Metastatic Liver Carcinoma in the Adrenal Gland (tissue), 2 donors: ENCODE measurements around the genes SNORC, UGT1A9 and ARL4C.

DNA sequence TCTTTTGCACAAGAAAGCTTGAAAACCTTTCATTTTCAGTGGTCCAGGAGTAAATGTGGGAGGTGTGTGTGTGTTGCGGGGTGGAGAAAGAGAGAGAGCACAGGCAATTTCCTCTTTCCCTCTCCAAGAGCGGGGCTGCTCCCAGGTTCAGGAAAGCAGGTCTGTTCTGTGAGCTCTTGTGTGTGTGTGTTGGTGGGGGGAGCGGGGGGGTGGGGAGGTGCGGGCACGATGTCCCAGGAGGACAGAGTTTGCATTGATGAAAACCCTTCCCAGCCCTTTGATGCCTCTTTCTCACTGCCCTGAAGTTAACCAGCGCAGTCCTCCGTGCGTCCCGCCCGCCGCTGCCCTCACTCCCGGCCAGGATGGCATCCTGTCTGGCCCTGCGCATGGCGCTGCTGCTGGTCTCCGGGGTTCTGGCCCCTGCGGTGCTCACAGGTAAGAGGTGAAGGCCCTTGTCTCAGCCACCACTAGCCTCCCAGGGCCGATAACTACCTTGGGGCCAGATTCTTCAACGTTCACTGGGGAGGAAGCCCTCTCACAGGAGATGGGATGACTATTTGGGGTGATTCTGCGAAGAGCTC, at the start of gene SNORC:
TSS of gene SNORC (plus strand) at position 285 of the 581 bp plus-strand sequence.
- PRO-cap, 2 experiments = no peak in any of the 2 experiments

DNA sequence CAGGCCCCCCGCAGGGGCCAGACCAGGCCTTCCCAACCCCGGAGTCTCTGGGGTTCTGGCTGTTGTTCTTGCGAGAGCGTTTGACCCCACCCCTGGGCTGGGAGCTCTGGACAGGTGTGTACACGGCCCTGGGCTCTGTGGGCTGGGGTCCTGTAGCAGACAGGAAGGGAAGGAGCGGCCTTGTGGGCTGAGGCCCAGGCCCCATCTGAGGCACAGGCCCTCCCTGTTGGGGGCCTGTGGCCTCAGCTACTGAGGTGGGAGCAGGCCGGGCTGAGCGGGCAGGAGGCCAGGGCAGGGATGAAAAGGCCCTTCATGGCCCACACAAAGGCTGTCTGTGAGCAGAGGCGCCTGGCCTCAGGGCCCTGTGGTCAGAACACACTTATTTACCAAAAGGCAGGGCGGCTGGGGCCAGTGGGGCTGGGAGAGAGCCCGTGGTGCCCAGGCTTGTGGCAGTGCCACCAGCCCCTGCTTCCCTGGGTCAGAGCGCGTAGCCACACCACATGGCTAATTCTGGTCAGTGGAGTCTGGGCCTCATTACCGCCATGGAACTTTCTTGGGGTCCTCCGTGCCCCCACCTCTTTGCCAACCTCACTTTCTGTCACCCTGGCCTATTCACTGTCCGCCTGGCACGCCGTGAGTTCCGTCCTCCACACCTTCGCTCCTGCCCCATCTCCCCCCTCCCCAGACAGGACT, 2.1 kb downstream of the SNORC start:
- PRO-cap, 2 experiments = no peak in any of the 2 experiments

DNA sequence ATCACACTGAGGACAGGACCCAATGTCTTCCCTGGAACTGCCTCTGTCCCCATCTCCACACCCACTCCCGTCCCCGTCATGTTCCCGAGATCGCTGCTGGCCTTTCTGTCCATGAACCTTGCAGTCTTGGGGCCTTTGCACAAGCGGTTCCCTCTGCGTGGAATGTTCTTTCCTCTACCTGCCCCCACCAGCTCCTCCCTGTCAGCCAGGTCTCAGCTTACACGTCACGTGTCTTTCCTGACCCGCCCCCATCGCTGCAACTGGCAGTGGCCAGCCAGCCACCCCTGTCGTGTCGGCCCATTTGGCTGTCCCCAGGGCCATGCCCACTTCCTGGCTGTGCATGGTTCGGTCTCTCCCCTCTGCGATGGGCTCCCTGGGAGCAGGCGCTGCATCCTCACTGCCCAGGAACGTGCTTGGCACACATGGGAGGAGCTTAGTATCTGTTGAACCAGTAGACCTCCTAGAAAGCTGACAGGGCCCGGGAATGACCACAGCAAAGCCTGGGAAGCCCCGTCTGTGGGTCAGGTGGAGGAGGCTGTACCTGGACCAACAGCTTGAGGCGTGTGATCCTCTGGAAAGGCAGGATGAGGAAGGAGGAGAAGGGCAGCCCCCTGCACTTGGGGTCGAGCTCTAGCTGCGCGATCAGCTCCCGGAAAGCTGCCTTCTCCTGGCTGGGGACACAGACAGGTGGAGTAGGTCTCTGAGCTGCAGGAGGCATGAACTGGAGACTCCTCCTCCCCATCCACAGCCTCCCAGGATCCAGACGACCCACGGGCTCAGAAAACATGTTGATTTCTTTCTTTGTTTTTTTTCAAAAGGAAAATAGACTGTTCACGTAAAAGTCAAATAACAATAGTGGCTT, 21.0 kb downstream of the SNORC start:
- PRO-cap, 2 experiments = no peak in any of the 2 experiments

DNA sequence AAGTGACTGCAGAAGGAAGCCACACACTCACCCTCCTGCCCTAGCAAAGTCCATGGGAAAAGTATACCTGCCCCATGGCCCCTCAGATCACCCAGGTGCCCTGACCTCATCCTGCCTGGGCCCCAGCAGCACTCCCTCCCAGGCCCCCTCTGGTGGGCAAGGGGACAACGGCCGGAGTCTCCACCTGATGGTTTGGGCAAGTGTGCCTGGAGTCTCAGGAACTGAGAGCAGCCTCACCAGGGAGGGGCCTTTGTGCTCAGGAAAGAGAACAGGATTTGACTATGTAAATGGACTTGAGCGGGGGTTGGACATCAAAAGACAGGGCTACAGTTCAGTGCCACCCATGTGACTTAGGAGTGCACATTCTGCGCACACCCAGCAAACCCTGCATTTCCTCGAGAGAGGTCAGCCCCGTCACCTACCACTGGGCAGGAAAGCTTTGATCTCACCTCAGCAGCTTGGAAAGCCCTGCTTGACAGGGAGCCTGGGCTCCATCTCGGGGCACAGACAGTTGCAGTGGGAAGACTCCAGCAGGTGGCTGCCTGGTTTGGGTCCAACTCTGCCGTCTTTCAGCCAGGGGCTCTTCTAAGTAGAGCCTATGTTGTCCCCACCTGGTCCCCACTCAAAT, 3.2 kb downstream of the INPP5D start:
- PRO-cap, 2 experiments = no peak in any of the 2 experiments

- PRO-cap, 2 experiments = no peak in any of the 2 experiments
Observed at GRCh38 chr2:233086871-233087225, 26.7 kb downstream of the INPP5D start.

- PRO-cap, 2 experiments = no peak in any of the 2 experiments
Observed at GRCh38 chr2:233121895-233122422, 61.8 kb downstream of the INPP5D start.

- PRO-cap, 2 experiments = no peak in any of the 2 experiments
Observed at GRCh38 chr2:233148012-233148386, 87.9 kb downstream of the INPP5D start.

DNA sequence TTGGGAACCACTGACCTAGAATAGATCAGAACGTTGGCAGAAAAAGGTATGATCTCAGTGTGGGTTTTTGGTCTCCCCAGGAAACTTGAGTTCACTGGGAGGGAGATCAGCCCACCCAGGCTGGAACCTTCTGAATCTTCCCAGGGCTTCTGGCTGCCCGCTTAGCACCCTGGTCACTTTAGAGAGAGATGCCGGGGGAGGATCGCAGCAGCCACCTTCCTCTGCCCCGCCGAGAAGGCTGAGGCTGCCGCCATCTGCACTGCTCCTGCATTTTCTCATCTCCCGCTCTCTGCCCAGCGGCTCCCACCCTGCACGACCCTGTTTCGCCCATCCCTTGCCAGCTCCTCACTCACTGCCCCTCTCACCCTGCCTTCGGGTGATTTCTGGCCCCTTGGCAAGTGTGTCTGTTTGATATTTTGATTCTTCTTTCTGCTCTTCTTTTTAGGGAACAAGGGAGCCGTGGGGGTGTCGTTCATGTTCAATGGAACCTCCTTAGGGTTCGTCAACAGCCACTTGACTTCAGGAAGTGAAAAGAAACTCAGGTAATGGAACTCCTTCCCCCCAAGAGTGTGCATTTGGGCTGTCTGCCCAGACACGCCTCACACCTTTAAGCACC, 82.5 kb upstream of the ATG16L1 start:
- PRO-cap, 2 experiments = no peak in any of the 2 experiments

GRCh38 chr2:233331520-233332177, 22.6 kb upstream of the DGKD start:
- PRO-cap, 2 experiments = peak in 2 of 2 experiments; most common plus-strand start chr2:233331872 (in 1); most common minus-strand start chr2:233331635 (in 2)

GRCh38 chr2:233356486-233357393, 2.4 kb downstream of the DGKD start:
- PRO-cap, 2 experiments = no peak in any of the 2 experiments

DNA sequence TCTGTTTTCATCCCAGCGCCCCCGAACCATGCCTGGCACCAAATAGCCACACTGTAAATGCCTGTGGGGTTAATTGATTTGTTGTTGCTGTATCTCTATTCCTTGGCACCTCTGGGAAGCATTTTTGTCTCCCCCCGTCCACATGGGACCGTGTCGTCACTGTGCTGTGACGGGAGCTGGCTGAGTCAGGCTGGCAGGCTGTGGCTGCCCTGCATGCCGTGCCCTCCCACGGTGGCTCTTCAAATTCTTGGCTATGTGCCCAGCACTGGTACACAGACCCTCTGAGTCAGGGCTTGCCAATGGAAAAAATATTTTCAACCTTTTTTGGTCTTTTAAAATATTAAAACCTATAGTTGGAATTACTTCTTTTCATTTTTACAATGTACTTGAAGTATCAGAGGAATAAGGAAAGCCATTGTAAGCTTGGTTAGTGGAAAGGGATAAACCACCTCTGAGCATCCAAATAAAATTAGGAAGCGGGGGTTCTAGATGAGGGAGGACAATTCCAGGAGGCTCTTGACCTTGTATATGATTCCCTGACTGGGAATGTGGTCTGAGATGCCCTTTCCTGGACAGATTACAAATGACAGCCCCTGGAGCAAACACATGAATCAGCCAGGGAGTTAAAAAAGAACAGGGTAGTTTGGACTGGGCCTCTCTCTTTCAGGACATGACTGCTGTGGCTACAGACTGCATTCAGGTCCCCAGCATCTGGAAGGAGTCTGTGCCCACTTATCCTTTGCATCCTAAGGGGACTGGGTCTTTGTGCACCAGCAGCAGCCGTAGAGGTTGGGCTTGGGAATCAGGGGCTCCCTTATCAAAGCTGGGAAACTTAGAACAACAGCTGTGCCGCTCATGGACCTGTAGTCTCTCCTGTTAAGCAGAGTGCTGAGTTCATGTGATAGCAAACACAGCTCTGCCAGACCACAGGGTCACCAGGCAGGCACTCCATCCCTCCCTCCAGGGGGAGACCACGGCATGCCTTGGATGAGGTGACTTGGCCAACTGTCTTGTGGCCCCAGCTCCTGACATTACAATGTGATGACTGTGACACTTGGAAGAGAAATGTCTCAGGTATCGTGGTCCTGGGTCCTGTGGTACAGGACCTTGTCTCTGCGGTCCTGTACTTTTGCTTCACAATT, 59.6 kb downstream of the DGKD start:
- PRO-cap, 2 experiments = no peak in any of the 2 experiments

DNA sequence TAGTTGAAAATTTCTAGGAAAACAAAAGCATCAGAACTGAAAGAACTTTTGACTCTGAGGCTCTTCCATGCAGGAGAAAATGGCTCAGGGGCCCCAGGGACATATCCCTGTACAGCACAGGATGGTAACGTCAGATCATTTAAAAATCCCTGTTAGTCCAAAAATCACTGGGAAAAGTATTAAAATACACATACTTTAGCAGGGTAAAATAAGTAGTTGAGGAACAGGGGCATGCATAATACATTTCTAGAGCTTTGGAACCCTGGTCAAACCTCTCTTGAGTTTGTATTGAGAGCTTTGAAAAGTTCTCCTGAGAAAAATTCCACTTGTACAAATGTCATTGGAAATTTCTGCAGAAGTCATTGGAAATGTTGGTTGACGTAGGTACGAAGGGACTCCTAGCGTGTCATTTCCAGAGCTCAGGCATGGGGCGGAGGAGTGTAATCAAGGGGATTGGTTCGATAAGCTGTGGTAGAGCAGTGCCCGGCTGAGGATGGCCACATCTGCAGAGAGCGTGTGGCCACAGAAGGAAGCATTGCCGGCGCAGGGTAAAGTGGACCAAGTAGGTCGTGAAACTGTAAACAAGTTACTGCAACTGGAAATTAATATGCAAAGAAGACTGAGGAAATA, 101.6 kb downstream of the DGKD start:
- PRO-cap, 2 experiments = no peak in any of the 2 experiments

GRCh38 chr2:233481491-233482328, 84.9 kb downstream of the USP40 start:
- PRO-cap, 2 experiments = no peak in any of the 2 experiments

GRCh38 chr2:233671437-233672224, at the start of gene UGT1A9:
Gene UGT1A9 (plus strand): TSS chr2:233671898.
- PRO-cap, 2 experiments = no peak in any of the 2 experiments

DNA sequence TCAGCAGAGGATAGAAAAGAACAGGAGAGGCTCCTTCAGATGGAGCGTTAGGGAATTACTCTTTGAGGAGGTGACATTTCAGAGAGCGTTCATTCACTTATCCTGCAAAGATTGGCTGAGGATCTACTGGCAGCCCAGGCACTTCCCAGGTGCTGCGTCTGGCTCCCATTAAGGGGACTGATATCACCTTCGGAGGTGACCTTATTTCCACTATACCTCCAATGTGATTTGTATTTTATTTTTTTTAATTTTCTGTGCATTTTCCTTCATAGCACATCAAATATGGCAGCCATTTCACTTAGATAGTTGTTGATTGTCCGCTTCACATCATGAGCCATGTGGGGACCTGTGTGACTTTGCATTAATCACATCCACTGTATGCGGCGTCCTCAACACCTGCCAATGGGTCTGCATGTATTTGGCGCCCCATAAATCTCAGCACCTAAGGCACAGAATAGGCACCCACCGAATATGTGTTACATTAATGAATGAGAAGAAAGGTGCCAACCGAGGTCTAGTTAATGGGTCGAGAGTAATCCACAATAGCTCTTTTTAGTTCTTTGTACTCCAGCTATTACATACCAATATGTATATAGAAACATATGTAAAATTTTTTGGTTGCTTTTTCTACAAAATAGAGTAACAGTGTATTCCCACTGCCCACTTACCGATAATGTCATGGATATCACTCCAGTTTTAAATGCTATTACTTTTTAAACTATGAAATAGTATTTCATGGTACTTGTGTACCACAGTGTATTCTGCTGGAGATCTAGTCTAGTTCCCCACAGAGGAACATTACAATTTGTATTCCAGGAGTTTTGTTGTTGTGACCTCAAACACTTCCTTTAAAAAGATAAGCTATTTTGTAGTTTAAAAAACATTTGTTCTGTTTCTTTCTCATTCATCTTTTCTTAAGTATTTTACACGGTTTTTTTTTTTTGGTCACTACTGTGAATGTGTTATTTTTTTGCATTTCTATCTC, 2.0 kb downstream of the UGT1A1 start:
- PRO-cap, 2 experiments = no peak in any of the 2 experiments

DNA sequence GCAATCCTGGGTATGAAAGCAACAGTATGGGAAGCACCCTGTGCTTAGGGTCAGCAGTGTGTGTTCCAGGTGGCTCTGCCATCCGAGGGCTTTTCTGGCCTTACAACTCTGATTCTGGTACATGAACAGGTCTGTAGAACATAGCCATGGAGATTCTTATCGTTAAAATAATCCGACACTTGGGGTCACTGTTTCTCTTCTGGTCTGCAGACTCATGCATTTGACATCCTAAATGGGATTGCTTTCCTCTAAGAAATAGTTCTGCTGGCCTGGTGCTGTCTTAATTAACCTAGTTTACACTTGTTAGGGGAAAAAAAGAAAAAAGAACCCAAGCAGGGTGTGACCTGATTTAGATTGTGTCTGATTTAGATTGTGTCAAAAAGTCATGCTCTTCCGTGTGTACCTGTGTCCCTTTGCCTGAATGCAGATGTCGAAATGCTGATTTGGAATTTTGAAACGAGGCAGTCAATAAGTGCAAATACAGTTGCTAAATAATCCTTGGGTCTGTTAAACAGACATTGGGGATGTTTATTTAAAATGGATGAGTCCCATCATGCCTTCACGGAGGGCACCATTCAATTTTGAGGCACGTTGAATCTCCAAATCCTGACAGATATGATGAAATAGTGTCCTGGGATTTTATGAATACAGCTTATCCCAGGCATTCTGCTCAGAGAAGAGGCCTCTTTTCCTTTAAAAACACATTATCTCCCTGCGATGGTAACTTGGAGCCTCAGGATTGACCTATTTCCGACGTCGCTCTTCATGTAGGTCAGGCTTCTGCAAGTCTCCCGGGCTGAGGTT, 59.7 kb downstream of the TRPM8 start:
- PRO-cap, 2 experiments = peak in 2 of 2 experiments; most common plus-strand start position 621 of the sequence (in 2); most common minus-strand start position 116 of the sequence (in 2)

DNA sequence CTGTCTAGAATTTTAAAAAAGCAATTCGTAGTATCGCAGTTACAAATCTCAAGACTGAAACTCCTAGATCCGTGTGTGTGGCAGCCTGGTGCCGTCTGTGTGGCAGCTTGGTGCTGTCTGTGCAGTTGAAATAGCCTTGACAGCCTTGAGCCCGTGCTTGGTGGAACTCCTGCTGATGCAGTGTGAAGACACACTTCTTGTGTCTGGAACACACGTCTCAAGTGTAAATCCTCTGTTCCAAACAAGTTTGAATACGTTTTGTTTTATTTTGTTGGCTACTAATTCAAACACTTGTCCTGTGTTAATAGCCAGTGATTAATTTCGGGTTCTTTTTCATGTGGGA, 152.6 kb downstream of the SPP2 start:
- PRO-cap, 2 experiments = no peak in any of the 2 experiments

DNA sequence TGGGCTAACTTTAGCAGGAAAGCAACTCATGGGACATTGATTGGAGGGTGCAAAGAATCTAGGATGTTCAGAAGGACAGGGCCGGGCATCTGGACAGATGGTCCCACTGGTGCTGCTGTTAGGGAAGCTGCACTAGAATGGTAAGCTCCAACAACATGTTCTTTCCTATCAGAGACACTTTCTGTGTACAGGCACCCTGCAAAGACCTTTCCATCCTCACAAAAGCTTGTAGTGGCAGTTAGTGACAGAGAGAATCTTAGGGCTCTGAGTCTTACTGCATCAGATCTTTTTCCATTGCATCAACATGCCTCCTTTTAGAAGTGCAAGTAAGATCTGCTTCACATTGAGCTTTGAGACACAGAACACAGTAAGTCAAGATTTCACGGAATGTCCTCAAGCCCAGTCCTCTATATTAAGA, 52.7 kb downstream of the ARL4C start:
- PRO-cap, 2 experiments = no peak in any of the 2 experiments

DNA sequence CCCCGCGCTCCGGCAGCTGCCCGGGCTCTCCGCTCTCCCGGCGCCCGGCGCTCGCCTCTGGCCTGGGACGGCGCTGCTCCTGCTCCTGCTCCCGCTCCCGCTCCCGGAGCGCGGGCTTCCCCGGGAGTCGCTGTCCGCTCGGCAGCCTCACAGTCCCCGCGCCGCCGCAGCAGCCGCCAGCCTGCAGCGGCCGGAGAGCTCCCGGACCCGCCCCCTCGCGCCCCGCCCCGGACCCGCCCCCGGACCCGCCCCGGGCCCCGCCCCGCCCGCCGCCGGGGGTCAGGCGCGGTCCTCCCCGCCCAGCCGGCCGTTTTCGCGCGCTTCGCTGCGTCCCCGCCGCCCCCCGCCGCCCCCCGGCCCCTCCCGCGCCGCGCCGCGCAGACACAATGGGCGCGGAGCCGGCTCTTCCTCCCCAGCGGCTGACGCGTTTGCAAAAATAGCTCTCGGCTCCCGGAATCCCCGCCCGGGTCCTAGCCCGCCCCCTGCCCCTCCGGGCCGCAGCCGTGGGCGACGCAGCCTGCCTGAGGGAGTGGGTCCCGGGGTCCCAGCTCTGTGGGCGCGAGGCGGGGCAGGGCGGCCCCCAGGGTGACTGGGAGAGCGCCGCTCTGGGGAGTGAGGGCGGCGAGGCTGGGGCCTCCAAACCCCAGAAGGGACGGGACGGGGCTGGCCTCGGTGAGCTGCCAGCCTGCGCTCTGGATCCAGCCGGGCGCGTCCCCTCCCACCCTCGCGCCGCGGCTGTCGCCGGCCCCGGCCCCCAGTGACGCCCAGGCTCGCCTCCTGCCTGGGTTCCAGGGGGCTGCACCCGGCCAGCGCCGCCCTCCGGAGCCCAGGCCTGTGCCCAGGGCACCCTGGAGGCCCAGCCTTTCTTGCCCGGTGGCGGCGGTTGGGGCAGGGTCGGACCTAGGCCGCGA, at the start of gene ARL4C:
TSS of gene ARL4C (minus strand) at position 183 of the 911 bp plus-strand sequence.
- PRO-cap, 2 experiments = peak in 2 of 2 experiments; most common plus-strand start position 277 of the sequence (in 1); most common minus-strand start position 160 of the sequence (in 2)

DNA sequence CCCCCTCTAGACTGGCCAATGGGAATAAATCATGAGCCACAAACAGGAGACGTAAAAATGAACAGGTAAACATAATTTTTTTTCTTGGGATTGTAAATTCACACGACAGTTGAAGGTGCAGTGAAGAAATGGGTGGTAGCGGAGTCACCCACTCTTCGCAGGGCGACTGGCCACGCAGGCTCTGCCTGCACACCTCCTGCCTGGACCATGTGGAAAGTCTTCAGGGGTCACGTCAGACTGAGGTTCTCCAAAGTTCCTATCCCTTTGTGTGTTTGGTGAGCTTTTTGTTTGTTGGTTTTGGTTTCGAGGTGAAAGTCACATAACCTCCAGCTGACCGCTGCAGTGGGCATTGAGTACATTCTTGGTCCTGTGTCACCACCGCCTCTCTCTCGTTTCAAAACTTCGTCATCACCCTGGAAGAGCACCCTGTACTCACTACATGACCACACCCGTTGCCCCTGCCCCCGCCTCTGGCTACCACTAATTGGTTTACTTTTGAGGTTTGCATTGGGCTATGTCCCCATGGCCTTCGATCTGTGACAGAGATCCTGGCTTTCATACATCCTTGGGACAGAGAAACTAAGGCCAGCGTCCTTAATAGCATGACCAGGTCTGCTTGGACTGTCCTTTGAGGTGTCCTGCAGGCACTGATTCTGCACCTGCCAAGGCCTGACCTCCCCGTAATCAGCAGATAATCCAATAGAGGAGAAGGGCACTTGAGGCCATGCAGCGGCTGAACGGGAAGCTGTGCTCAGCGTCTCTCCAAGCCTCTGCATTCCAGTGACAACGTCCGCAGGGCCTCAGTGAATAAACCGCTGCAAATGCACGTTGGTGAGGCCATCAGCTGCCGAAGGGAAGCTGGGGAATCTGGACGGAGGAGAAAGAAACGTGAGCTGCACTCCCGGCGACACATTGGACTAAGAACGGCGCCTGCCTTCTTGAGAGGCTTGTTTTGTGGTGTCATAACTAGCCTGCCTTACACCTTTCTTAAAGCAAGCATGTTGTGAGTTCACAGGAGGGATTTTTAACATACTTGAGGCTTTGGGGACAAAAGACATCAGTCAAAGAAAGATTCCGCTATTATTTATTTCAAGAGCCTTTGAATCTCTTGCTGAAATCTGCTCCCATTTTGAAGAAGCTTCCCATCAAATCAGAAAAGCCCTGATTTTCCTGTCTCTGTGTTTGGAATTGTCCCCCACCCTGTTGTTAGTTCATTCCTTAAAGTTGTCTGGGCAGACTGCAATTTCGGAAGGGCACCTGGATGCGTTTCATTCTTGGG, 46.9 kb downstream of the SH3BP4 start:
- PRO-cap, 2 experiments = peak in 2 of 2 experiments; most common plus-strand start position 725 of the sequence (in 2); most common minus-strand start position 239 of the sequence (in 1)